LHCN-M2 (cell line): ENCODE measurements around a stretch of chr3.

DNA sequence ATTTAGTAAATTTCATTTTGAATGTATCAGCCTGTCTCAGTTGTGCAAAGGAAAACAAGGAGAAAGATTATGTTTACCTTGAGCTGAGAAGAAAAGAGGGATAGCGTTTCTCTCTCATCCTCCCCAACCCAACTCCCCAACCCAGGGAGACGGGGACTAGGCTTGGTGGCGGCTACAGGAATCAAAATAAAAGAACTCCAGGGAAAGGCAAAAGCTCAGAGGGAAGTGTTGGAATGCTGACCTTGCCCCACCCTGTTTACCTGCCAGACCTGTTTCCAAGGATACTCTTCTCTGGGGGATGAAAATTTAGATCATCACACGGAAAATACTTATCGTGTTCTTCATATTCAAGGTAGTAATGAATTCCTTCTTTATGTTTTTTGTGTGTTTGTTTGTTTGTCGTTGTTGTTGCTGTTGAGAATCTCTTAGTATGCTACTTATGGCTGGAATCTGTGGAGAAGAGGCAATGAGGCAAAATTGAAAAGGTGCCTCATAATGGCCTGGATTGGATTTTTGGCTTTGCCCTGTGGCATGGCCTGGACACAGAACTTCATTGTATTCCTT lies 11.2 kb upstream of the TPRG1 start:
- RAMPAGE, long total RNA, result no peak

DNA sequence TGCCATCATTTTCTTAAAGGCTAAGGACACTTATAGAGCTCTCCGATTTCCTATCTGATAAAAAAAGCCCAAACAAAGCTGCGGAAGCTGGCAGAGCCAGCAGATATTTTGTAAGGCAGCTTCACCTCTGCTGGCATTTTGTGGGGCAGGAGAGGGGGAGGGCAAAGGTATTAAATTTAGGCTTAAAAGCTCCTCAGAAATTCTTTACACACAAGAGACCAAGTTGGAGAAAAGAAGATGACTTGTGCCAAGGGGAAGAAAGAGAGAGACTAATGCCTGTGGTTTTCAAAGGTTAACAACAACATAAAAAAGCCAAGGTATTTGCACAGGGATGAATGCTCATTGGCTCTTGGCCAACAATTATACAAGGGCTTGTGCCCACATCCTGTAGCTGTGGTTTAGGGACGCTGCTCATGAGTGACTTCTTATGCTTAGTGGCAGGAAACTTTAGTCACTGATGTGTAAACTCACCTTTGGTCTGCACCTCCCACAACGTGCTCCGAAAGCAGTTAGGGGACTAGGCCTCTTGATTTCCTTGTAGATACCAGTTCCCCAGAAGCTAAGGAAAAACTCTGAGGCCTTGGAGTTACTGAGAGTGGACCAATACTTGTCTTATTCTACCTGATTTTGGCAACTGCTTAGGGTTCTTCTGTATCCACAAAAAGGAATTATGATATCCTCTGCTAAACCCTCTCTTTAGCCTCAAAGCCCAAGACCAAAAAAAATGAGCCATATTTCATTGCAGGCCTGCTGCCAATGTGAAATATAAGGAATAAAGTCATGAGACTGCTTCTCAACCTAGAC lies 152.9 kb downstream of the TPRG1 start:
- RAMPAGE, long total RNA, result no peak

DNA sequence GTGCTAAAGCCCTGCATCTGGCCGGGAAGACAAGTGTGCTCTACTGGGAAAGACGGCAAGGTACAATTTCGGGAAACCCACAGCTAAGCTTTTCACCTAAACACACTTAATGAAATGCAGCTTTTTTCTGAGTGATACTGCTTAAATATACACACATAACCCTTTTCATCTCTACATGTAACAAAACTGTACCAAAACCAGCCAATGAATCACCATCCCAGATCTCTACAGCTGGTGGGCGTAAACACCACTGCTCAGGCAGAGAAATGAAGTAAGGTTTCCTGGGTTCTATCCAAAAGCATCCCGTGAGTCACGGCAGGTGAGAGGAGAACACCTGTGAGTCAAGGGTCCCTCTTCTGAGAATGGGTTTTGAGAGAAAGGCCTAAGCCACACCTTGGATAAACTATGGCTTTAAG lies 2.6 kb downstream of the CLDN1 start:
- RAMPAGE, long total RNA, result no peak

DNA sequence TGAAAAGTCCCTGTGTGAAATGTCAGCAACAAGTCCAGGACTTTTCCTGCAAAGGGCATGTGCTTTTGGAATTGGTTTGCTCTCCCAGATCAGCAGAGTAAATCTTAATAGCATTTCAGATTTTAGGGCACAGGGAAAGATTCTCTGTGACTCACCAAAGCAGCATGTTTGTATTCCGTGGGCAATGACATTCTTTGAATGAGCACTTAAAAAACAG lies 2.0 kb upstream of the CLDN16 start:
- RAMPAGE, long total RNA, result no peak

GRCh38 chr3:190566395-190566867 lies 52.5 kb downstream of the IL1RAP start:
- RAMPAGE, long total RNA, result no peak

- RAMPAGE, long total RNA, result no peak
These were observed 54.0 kb downstream of the OSTN start for GRCh38 chr3:191253000-191253525.

DNA sequence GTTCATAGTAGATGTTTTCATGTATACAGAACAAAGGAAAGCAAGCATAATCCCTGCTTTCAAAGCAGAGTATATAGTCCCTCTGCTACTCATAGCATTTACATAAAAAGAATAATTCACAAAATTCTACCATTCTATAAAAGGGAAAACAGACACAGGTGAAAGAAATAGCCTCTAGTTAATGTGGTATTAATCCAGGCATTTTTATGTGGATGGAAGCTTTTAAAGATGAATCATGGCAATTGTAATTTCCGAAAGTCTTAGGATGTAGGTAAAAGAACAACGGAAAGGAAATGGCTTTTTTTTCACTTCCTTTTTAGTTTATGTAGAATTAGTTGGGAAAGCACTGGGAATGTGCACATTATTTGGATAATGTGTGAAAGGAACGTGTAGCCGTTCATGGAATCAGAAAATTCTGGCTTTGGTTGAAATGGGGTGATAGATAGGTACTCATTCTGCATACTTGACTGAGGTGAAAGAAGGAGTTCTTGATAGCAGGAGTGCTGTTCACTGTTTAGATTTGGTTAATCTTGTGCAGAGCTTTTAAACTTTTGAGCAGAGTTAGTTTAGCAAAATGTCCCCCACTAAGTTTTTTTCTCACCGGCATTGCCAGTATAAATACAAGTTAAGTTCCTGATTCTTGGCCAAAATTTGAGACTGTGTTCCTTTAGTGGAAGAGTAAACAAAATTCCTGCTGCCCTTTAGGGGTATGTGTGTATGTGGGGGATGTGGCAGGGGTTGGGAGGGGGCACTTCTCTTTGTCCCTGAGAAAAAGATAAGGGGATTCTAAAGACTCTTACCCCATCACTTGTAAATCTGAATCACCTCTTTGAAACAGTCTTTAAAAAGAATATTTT lies 20.2 kb upstream of the UTS2B start:
- RAMPAGE, long total RNA, result no peak

GRCh38 chr3:191608542-191609013 lies 147.6 kb downstream of the PYDC2 start:
- RAMPAGE, long total RNA, result no peak

DNA sequence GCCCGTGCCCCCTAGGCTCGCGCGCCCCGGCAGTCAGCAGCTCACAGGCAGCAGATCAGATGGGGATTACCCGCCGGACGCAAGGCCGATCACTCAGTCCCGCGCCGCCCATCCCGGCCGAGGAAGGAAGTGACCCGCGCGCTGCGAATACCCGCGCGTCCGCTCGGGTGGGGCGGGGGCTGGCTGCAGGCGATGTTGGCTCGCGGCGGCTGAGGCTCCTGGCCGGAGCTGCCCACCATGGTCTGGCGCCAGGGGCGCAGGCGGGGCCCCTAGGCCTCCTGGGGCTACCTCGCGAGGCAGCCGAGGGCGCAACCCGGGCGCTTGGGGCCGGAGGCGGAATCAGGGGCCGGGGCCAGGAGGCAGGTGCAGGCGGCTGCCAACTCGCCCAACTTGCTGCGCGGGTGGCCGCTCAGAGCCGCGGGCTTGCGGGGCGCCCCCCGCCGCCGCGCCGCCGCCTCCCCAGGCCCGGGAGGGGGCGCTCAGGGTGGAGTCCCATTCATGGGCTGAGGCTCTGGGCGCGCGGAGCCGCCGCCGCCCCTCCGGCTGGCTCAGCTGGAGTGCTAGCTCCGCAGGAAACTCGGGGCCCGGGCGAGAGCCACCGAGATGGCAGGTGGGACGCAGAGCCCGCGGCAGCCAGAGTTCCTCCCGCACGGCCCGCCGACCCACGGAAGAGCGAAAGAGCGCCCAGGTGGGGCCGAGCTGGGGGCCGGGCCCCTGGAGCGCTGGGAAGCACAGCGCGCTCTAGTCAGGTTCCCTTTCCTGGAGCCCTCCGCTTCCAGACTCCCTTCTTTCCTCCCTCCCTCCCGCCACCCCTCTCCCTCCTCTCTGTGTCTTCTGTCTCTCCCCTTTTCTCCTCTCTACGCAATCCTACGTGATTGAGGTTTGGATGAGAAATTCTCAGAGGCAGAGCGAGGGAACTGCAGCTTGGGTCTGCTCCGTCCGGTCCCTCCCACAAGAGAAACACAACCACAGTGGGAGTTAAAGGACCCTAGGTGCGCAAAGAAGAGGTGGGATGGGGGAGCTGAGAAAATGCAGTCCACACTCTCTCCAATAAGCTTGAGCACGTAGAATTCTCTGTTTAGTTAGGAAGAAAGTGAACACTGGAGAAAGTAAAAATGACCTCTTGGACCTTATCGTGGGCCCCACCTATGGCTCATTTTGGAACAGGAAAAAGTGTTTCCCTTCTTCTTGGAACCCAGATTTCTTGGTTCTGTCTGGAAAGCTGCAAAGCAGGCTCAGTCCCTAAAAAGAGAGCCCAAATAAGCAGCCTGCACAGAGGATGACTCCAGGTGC lies 317.4 kb downstream of the FGF12 start:
- RAMPAGE, long total RNA, result no peak

GRCh38 chr3:192445831-192446030 lies 281.6 kb downstream of the FGF12 start:
- RAMPAGE, long total RNA, result no peak

DNA sequence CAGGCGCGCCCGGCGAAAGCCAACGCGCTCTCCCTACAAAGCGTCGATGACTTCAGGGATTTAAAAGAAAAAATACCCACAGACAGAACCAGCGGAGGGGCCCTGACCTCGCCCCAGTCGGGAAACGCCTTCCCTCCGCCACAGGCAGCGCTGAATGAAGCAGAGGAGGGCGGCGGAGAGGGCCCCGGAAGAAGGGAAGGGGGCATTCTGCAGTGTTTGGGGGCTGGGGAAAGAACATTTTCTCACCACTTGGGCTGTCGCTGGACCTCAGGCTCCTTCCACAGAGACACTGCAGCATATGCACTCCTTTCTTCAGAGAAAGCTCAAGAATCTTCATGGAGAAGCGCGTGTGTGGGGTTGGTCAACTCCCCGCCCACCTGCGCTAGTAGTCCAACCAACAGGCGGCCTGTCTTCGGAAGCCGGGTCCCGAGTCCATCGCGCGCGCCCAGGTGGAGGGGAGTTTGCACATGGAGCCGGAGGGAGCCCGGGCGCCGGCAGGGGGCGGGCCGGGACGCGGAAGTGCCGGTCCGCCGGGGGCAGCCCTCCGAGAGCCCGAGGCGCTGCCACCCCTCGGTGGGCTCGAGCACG lies 212.8 kb downstream of the FGF12 start:
- RAMPAGE, long total RNA, result no peak

DNA sequence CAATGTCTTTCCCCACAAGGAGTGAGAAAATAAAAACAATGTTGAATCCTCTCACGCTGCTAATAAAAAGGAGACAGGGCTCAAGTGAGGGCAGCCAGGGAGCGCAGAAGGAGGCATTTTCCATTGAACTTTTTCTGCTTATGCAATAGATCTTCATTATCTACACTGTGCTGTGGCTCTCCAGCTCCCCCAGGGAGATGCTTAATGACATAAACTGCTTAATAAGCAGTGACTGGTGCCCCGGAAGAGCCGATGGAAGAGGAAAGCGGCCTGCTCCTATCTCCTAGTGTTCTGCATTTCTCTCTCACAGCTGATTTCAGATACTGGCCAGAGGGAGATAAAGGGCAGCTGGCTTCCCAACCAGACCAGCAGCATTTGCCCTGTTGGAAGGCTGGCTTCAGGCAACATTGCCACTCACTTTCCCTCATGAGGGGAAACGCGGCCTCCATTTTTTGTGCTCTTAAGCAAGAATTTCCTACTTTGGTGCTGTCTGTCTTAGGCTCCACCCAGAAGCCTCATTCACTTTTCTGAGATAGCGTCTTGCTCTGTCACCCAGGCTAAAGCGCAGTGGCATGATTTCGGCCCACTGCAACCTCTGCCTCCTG lies 152.2 kb downstream of the OPA1 start:
- RAMPAGE, long total RNA, result no peak

DNA sequence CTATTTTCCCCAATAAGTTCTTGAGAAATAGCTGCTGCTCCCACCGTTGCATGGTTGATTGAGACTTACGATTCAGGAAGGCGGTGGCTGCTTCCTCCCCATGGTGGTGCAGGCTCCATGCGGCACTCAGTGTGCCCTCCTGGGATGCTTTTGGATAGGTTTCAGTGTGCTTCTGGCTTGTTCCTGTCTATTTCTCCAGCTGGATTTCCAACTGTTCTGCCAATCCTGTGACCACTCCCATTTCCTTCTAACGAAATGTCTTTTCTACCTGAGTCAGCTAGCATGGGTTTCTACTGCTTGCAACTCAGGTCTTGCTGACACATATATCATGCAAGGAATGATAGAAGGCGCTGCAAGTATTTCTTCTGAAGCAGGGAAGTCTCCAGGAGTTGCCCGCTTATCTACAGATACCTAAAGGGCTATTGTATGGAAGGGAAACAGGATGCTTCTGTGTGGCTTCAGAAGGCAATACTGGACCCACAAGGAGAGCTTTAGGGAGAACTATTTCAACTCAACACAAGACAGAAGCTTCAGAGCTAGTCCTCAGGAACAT lies 244.4 kb downstream of the OPA1 start:
- RAMPAGE, long total RNA, result no peak

GRCh38 chr3:193841747-193843000 lies 249.2 kb downstream of the OPA1 start:
- RAMPAGE, long total RNA, result no peak

DNA sequence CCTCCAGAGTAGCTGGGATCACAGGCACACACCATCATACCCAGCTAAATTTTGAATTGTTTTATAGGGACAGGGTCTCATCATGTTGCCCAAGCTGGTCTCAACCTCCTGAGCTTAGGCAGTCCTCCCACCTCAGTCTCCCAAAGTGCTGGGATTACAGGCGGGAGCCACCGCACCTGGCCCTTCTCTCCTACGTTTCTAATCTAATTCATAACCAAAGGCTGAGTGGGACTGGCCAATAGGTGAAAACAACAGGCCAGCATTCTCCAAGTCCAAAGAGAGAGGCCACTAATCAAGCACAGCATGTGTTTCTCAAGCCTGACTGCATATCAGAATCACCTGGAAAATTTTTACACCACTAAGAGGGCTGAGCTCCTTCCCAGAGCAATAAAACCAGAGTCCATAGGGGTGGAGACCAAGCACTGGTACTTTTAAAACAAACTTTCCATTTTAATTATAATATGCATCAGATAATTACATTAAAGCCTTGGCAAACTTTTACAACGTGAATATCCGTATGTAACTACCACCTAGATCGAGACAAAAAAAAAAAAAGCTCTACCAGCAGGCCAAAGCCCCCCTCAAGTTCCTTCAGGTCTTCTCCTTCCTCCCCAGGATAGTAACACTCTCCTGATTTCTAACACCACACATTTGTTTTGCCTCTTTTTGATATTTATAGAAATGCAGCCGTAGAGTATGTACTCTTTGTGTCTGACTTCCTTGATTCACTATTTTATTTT lies 254.4 kb downstream of the OPA1 start:
- RAMPAGE, long total RNA, result no peak

- RAMPAGE, long total RNA, result no peak
These were observed 153.7 kb upstream of the HES1 start for GRCh38 chr3:193982129-193982696.

DNA sequence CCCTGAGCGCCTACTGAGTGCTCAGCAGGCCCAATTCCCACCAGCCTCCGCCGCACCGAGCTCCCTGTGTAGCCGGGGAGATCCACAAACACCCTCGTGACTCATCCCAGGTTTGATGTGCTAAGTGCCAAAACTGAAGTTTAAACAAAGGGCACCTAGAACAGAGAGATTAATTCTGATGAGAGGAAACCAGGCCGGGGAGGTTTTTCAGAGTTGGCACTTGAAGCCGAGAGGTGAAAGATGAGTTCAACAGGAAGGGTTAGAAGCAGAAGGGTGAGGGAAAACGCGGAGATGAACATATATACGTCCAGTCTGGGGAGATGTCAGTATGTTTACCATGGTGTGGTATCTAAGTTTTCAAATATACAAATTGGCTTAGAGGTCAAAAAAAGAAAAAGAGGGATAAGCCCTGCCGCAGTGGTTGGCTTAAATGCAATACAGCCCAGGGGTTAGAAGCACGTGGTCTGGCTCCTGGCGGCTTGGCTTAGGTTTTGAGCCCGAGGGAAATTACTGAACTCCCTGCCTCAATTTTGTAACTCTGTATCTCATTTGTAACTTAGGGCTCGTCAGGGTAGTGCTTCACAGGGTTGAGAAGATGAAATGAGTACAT lies 6.2 kb downstream of the HES1 start:
- RAMPAGE, long total RNA, result no peak

GRCh38 chr3:194166724-194167299 lies 30.9 kb downstream of the HES1 start:
- RAMPAGE, long total RNA, result no peak

- RAMPAGE, long total RNA, result no peak
These were observed 58.7 kb downstream of the HES1 start for GRCh38 chr3:194194649-194195078.

DNA sequence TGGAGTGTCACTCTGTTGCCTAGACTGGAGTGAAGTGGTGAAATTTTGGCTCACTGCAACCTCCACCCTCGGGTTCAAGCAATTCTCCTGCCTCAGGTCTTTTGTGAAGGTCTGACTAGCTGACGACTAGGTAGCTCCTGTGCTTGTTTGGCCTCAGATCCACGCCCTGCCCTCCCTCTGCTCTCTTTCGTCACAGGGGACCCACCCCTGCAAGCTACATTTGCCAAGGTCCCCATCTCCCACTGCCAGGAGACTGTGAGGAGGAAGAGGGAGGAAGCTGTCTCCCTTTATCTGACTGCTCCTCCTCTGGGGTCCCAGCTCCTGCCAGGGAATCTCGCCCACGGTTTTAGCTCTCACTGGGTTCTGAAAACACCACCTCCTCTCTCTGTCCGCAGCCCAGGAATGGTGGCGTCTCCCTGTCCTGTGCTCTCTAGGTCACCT lies 83.8 kb downstream of the CPN2 start:
- RAMPAGE, long total RNA, result no peak